BE2C (cell line): ENCODE results near the genes ALG11, SUGT1 and PRR20A.

- RRBS, result no CpG with 5 or more reads among the region's 5 CpGs
Observed at GRCh38 chr13:51802209-51802724, 1.7 kb downstream of the DHRS12 start.

DNA sequence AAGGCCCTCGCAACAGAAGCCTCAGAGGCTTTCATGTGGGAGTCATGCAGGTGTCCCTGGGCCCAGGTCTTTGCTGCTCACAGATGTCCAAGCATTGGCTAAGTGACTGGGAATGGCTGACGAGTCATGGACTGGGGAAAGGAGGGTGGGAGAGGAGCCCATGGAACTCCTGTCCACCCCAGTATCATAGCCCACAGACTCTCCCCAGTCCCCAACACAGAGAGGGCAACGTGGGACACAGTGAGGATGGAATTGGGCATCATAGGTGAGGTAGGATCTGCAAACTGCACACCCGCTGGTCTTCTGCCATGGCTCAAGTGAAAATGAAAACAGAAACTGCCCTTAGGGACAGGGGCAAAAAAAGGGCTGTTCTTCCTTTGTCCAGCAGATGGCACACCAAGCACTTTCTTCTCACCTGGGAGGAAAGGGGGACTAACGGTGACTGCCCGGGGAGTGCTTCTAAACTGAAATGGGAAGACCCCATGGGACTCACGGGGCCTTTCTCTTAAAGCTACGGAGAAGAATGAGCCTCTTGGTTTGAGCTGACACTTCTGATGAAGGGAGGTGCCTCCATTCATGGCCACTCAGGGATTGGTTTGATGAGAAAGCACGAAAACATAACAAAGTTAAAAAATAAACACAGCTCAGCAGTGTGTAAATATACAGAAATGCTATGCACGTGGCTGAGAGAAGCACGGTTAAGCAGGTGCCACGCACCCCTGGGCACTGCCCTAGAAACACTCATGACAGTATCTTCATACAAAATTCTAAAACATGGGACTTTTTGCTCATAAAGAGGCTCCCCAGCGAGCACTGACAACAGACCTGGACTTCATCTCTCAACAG is 11.2 kb upstream of the DHRS12 start:
- RRBS, result no CpG with 5 or more reads among the region's 13 CpGs

- RRBS, result no CpG with 5 or more reads among the region's 10 CpGs
Observed at GRCh38 chr13:51942102-51942653, 69.1 kb downstream of the ATP7B start.

DNA sequence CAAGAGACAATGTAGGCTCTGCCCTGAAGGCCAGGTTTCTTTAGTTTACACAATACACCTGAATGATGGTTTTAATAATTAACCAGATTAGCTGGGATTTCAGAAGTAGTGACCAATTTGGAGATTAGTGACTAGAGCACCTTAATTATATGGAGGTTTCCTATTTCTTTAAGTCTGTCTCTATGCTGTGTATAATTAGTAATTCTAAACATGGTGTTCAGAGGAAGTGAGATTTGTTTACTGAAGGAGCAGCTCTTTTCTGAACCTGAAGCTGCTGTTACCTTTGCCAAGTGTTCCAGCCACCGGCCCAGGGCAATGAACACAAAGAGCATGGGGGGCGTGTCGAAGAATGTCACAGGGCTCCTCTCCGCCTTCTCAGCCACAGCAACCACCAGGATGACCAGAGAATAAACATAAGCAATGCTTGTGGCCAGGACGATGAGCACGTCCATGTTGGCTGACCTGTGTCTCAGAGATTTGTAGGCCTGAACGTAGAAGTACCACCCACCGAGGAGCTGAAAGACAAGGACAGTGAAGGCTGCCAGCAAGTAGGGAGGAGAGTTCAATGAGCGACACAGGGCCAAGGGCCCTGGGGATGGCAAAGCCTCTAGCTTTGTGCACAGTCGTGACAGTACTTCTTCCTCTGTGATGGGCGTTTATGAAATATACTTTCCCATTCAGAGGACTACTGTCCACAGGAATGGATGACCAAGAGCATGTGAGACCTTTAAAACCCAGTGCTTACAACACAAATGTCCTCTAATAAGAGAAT is 53.0 kb downstream of the ATP7B start:
- RRBS, result no CpG with 5 or more reads among the region's 11 CpGs

GRCh38 chr13:52012284-52012780 is at the start of gene ALG11:
Gene ALG11 (plus strand): TSS chr13:52012398.
- RRBS, result 7% methylated on average over 3 of the region's 22 CpGs

GRCh38 chr13:52652514-52653389 is at the start of gene SUGT1:
Gene SUGT1 (plus strand): TSS chr13:52652836.
- RRBS, result 0% methylated on average over 2 of the region's 57 CpGs

DNA sequence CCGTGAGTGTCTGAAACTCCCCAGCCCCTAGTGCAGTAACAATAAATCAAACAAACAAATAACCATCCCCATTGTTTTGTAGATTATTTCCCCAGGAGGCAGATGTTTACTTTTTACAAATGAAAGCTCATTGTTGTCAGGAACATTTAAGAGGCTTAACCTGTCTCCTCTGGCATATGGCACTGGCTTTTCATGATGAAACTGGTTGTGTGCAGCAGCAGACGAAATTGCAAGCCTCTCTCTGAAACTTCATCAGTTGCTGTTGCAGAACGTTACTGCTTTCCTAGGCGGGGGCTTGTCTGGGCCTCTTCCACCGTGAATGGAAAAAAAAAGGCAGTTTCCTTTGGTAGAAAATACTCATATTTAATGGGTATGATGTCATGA is 31.8 kb upstream of the PCDH8 start:
- RRBS, result no CpG with 5 or more reads among the region's 5 CpGs

DNA sequence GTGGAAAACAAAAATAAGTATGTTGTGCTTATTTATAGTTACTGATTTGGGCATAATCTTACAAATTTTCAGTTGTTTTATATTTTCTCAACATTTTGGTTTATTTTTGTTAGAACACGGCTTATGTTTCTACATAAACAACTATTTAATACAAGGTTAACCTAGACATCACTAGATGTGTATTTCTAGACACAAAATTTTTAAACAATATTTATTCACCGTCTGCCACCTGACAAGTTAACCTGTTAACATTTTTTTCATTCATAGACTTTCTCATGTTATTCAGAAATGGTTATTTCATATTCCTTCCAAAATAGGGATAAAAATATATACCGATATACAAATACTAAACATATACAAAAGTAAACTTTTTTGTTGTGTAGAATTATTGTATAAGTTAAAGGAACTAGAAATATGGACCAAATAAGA is 68.8 kb upstream of the PRR20A start:
- RRBS, result no CpG with 5 or more reads among the region's 3 CpGs

GRCh38 chr13:57075531-57076107 is 65.1 kb upstream of the PRR20A start:
- RRBS, result no CpG with 5 or more reads among the region's 3 CpGs

DNA sequence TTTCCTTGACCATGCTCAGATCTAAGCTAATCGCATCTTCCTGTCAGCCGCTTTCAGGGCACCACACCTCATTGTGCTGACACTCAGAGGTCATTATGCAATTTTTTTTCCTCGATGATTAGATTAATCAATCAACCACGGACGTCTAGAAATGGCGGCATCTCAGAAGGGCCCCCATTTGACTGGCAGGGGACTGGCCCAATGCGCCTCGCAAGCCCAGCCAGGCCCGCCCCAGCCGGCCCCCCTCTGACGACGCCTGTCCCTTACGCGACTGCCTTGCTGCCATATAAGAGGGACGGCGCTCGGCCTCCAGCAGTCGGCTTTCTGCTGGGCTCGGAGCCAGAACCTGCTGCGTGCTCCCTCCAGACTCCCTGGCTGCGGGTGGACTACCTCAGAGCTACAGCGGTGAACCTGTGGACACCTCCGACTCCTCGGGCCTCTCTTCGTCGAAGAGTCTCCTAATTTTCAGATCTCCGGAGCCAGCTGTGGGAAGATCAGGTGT is at the start of gene PRR20A:
Gene PRR20A (plus strand): TSS at position 285 of the 502 bp plus-strand sequence.
- RRBS, result no CpG with 5 or more reads among the region's 27 CpGs

- RRBS, result no CpG with 5 or more reads among the region's 4 CpGs
Observed at GRCh38 chr13:59342612-59342747, 821.2 kb downstream of the DIAPH3 start.

DNA sequence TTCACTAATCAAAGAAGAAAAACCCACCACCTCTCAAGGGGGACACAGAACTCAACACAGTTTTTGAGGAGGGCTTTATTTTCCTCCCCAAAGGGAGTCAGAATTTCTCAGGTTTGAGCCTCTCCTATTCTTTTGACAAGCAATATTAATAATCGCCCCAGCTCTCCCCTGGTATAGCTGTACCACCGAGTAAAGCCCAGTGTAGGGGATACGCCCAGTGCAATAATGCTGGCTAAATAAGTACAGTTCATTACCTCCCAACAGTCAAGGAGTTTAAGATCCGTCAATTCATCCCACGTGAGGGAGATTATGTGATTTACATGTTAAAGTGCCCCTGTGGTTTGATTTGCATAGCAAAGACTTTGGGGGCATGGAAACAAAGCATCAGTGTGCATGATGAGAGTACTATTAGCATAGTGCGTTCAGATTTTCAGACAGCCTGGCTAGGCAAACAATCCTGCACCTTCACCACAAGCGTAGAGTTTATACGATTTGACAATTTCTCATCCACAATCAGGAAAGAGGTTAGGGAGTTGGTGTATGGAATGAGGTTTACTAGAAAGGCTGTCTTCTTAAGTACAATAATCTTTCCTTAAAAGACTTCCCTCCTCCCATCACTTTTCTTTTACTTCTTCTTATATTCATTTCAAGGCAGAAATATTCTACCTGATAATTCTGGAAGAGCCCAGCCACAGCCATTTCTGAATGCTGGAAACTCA is 754.0 kb downstream of the DIAPH3 start:
- RRBS, result no CpG with 5 or more reads among the region's 8 CpGs

DNA sequence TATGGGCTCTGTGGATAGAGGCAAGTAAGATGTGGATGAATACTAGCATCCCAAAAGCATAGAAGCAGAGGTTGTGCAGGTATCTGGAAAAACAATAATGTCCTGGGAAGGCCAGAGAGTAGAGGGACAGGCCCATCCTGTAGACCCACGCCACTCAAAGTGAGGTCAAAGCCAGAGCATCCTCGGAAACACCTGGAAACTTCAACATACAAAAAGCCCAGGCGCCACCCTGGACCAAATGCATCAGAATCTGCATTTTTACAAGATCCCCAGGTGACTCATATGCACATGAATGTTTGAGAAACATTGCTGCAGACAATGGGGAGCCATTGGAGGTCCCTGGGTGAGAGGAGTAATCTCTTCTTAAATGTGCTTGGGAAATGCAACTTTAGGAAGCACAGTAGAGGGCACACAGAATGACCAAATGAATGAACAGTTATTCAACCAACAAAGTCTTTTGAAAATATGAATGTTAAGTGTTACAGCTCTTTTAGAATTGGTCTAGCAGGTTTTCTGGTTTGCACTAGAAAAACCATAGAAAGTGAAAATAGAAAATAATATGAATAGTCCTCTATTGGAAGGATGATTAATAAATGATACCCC is 684.0 kb downstream of the DIAPH3 start:
- RRBS, result no CpG with 5 or more reads among the region's 3 CpGs

- RRBS, result no CpG with 5 or more reads among the region's 12 CpGs
Observed at GRCh38 chr13:60583116-60584132, 186.4 kb downstream of the TDRD3 start.

DNA sequence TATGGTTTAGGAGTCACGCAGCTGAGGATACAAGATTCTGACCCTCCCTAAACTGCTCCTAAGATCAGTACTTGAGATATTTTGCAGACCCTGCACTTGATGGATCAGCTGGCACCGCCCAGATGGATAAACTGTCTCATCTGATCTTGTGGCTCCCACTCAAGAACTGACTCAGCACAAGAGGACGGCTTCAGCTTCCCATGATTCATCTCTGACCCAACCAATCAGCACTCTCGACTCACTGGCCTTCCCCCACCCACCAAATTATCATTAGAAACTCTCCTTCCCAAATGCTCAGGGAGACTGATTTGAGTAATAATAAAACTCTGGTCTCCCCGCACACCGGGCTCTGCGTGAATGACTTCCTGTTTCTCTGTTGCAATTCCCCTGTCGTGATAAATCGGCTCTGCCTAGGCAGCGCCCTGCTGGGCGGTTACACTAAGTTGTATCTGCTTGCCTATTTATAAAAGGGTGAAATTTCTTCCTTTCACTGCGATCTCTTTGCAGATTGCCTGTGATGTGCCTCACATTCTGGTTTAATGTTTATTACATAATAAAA is 187.4 kb downstream of the TDRD3 start:
- RRBS, result no CpG with 5 or more reads among the region's 12 CpGs

GRCh38 chr13:71379066-71379313 is 488.0 kb downstream of the DACH1 start:
- RRBS, result no CpG with 5 or more reads among the region's 2 CpGs

GRCh38 chr13:71488756-71489383 is 378.1 kb downstream of the DACH1 start:
- RRBS, result no CpG with 5 or more reads among the region's 4 CpGs

DNA sequence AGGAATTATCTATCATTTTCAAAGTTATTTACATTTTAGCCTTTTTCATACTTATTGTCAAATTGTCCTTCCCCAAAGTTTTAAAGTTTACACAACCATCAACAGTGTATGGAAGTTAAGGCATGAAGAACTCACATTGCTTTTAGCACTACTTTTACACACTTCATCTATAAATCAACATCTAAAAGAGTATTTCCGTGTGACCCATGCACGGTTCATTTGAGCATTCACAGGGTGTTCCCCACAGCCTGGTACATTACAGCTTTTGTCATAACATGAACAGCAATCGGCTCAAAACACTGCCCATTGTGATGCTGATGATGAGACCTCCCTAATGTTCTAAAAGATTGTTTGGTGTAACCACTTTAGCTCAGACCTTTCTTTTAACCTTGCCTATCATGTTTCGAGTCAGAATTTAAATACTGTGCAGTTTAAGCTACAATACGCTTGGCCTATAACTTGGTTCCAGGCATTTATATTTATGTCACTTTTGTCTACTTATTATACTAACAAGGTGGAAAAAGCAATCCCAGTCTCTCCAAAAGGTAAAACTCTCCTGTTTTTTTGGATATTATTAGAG is 4.1 kb upstream of the KLF5 start:
- RRBS, result no CpG with 5 or more reads among the region's 5 CpGs

DNA sequence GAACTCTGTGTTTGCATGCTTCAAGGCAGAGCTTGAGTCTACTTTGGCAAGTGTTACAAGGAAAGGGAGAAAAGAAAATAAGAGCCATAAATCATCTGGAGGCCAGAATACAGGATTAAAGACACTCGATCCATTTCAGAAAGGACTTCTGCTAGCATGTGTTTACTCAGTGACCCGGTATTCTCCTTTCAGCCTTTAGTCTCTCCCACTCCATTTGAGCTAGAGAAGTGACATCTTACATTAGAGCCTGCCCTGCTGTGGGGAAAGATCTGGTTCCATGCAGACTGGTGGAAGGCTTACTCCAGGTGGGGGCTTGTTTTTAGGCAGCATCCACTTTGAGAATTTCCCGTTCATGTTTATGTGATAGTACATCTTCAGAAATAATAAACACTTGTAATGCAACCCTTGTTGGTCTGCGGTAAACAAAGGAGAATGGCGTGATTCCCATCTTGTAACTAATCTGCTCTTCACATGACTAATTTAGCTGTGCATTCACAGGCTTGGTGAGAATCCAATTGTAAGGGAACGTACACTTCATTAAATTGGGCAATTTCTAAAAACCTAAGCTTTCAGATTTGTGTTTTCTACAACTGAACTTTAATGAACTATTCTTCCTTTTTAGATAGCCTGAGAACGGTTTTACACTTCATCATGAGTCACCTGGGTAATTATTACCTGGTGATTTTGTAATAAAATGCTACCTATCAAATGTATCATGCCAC is 306.7 kb downstream of the KLF5 start:
- RRBS, result no CpG with 5 or more reads among the region's 7 CpGs

- RRBS, result no CpG with 5 or more reads among the region's 3 CpGs
Observed at GRCh38 chr13:73422857-73423487, 364.2 kb downstream of the KLF5 start.